ENCODE measurements around a stretch of chr2.

GRCh38 chr2:176781578-176782046, 431.0 kb upstream of the HNRNPA3 start:
- PRO-cap: no peak
- RAMPAGE, long total RNA, 5 experiments: no peak in any of the 5 experiments
- RRBS: no CpG with 5 or more reads among the region's 3 CpGs

DNA sequence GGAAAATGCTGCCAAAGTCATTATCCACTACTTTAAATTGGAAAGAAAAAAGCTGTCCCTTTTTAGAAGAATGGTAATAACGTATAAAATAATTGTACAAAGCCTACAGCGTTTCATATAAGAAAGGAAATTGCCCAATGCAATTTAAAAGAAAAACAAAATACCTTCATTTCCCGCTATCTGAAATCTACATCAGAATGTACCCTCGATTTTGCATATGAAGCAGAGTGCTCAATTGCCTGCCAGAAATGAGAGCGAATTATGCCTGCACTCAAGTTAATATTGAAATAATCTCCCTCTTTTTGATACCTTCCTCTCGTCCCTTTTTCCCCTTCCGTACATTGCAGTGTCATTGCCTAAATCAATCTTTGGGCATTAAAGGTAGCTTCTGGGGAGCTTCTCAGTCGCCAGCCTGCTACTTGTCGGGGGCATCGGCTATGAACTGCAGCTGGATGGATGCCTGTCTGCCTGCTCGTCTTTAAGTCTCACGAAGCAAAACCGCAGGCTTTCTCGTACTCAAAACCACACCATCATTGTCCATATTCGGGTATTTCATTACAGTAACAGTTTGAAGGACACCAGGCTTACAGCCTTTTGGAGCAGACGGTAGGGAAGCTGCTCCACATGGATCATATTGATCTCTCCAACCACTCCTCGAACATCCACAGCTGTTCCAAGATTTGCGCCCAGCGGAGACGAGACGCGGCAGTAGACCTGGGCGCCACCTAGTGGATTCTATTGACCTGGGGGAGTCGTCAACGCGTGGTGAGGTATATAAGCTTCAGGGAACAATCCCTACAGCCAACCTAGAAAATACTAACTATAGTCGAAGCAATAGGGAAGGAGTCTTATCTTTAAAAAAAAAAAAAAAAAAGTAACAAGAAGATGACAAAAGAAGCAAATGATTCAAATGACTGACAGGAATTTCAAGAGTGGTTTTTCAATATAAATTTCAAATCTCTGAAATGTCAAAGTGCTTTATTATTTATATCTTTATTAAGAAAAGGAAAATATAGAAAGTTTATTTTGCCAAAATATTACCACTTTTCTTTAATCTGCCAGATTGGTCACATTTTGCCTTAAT, 63.9 kb upstream of the HNRNPA3 start:
- PRO-cap: no peak
- RAMPAGE, long total RNA, 5 experiments: no peak in any of the 5 experiments
- RRBS: no CpG with 5 or more reads among the region's 27 CpGs

- PRO-cap: no peak
- RAMPAGE, long total RNA, 5 experiments: start-site peak on the minus strand in 1 of 5 experiments, at chr2:177255544-177255813 at its widest, 5 to 6 reads per replicate
- RRBS: no CpG with 5 or more reads among the region's 8 CpGs
These were observed 9.2 kb downstream of the NFE2L2 start for GRCh38 chr2:177254937-177256113.

GRCh38 chr2:177313271-177313774, 48.8 kb upstream of the NFE2L2 start:
- PRO-cap: no peak
- RAMPAGE, long total RNA, 5 experiments: start-site peak on the minus strand in 1 of 5 experiments, at chr2:177313445-177313502 at its widest, 13 reads per replicate
- RRBS: no CpG with 5 or more reads among the region's 1 CpG

GRCh38 chr2:177323064-177323399, 58.5 kb upstream of the NFE2L2 start:
- PRO-cap: no peak
- RAMPAGE, long total RNA, 5 experiments: no peak in any of the 5 experiments
- RRBS: no CpG with 5 or more reads among the region's 3 CpGs

DNA sequence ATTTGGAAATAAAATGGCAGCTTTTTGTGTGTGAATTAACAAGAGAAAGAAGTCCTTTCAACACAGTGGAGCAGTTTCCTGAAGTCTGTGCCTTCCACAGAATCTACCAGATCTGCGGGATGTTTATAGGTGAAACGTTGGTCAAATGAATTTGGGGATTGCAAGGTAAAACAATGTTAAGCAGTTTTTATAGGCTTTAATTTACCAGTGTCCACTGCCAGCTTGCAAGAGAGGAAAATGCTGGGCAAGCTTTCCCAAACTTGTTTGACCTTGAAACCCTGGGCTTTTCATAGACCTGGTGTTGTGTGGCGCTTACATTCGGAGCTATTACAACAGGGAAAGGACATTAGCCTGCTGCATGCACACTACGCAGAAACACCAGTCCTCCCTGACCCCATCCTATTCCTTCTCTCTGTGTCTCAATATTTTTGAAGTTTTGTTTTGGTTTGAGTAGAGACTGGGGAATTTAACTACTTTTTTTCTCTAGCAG, 59.6 kb upstream of the AGPS start:
- PRO-cap: no peak
- RAMPAGE, long total RNA, 5 experiments: no peak in any of the 5 experiments
- RRBS: no CpG with 5 or more reads among the region's 5 CpGs

GRCh38 chr2:178125423-178126279, 13.4 kb downstream of the RBM45 start:
- PRO-cap: no peak
- RAMPAGE, long total RNA, 5 experiments: no peak in any of the 5 experiments
- RRBS: no CpG with 5 or more reads among the region's 6 CpGs

DNA sequence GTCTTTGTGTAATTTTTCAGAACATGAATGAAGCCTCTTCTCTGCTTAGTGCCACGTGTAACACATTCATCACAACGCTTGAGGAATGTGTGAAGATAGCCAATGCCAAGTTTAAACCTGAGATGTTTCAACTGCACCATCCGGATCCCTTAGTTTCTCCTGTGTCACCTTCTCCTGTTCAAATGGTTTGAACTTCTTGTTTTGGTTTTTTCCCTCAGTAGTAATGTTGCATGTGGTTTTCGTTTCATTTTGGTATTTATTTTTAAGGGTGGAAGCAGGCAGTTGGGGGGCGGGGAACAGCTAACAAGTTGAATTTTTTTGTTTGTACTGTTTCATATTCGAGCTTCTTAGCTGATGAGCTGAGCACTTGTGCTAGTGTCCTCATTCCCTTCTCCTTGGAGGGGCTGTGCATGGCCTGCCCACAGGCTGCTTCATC, 15.2 kb downstream of the PLEKHA3 start:
- PRO-cap: no peak
- RAMPAGE, long total RNA, 5 experiments: start-site peak on the plus strand in 1 of 5 experiments, centred at position 219 of the sequence, 10 reads per replicate
- RRBS: no CpG with 5 or more reads among the region's 6 CpGs

DNA sequence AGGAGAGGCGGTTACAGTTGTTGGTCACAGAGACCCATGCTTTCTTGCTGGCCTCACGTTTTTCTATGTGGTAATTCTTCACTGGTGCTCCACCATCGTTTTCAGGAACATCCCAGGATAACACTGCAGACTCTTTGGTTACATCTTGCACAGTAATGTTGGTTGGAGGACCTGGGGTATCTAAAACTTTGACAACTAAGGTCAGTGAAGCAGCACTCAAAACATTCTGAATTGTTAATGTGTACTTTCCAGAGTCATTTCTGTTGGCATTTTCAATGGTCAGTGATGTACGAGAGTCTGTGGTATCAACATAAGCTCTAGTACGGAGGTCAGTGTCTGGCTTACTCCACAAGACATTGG, 79.1 kb downstream of the PLEKHA3 start:
- PRO-cap: no peak
- RAMPAGE, long total RNA, 5 experiments: no peak in any of the 5 experiments
- RRBS: no CpG with 5 or more reads among the region's 5 CpGs

DNA sequence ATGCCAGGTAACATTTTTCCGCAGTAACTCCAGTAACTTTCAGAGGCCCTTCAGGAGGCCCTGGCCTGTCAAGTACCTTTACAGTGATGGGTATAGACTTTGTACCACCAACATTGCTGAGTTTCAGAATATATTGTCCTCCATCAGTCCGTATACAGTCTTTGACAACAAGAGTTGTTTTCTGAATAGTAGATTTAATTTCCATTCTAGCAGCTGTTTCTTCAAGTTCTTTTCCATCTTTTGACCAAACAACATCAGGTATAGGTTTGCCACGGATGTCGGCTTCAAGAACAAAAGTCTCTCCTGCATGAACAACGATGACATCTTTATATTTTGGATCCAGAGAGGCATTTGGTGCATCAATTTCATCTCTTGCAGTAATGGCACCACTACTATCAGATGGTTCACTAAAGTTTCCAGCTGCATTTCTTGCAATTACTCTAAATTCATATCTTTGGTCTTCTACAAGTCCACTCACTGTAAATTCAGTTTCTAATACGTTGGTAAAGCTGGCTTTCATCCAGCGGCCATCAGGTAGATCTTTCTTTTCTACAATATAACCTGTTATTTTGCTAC, 83.8 kb downstream of the PLEKHA3 start:
- PRO-cap: no peak
- RAMPAGE, long total RNA, 5 experiments: no peak in any of the 5 experiments
- RRBS: no CpG with 5 or more reads among the region's 7 CpGs

- PRO-cap: no peak
- RAMPAGE, long total RNA, 5 experiments: no peak in any of the 5 experiments
- RRBS: no CpG with 5 or more reads among the region's 6 CpGs
These were observed 106.3 kb downstream of the PLEKHA3 start for GRCh38 chr2:178586351-178587078.

DNA sequence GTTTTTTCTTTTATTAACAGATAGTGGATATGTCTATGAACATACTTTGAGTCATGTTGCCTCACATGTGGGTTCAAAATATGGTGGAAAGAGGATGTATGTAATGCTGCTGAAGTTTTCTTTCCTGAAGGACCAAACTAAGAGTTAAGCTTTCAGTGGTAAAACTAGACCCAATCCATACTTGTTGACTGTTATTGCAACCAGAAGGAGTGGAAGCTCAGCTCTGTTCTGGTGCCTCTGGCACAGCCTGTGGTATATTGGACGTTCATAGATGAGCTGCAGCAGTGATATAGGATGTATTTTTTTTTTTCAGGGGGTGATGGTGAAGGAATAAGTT, 125.8 kb downstream of the PLEKHA3 start:
- PRO-cap: no peak
- RAMPAGE, long total RNA, 5 experiments: start-site peak on the plus strand in 2 of 5 experiments, centred at positions 80 to 112 of the sequence, 5 to 19 reads per replicate
- RRBS: no CpG with 5 or more reads among the region's 1 CpG

DNA sequence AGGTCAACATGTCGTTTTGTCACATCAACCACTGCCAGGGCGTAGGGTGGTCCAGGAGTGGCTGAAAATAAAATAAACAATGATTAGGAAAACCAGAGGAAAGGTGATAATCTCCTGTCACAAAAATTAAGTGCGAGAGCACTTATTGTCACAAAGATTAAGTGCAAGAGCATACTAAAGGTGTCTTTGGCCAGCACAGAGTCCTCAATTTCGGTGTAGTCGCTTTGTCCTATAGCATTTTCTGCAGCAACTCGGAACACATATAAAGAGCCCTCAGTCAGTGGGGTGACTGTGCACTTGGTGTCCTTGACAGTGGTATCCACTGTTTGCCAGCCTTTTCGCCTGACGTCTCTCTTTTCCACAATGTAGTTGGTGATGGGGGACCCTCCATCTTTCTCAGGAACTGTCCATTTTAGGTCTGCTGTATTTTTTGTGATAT, 131.9 kb downstream of the PLEKHA3 start:
- PRO-cap: no peak
- RAMPAGE, long total RNA, 5 experiments: start-site peak on the plus strand in 1 of 5 experiments, centred at position 174 of the sequence, 17 reads per replicate
- RRBS: no CpG with 5 or more reads among the region's 8 CpGs

DNA sequence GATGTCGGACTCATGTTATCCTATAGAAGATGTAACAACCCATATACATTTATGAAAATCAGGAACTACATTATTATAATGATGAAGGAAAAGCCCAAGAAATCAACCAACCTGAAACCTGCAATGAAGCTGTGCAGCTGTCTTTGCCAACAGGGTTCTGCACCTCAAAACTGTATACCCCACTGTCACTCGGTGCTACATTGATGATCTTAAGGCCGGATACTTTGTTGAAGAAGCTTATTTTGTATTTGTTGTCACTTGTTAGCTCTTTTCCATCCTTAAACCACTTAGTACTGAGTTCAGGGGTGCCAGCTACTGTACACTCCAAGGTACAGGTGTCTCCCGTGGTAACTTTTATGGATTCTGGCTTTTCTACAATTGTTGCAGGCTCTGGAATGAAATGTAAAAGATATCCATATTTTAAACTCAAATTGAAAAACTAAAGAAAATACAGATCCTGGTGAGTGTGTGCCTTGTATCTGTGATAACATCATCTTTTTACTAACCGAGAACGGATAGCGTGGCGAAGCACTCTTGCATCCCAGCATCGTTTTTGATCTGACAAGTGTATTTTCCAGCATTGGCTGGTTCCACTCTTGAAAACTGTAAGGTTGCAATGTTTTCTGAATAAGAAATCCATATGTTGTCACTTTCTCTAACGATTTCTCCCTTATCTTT, 93.3 kb downstream of the TTN start:
- PRO-cap: no peak
- RAMPAGE, long total RNA, 5 experiments: start-site peak on the minus strand in 1 of 5 experiments, centred at position 505 of the sequence, 7 reads per replicate
- RRBS: no CpG with 5 or more reads among the region's 10 CpGs

DNA sequence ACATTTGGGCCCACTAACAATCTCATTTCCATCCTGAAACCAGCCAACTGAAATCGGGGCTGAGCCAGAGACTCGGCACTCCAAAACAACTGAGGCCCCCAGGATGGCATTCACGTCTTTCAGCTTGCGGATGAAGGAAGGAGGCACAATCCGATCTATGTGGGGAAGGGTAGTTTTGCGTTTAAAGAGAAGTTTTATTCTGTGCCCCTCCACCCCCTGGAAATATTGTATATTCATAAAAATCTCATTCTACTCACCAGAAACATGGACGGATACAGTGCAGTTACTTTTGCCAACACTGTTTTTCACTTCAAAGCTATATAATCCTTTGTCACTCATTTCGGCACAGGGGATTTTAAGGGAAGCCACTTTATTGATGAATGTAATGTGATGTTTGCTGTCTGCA, 87.9 kb downstream of the TTN start:
- PRO-cap: no peak
- RAMPAGE, long total RNA, 5 experiments: no peak in any of the 5 experiments
- RRBS: no CpG with 5 or more reads among the region's 8 CpGs

- PRO-cap: no peak
- RAMPAGE, long total RNA, 5 experiments: no peak in any of the 5 experiments
- RRBS: no CpG with 5 or more reads among the region's 5 CpGs
These were observed 77.4 kb downstream of the TTN start for GRCh38 chr2:178729891-178730230.

DNA sequence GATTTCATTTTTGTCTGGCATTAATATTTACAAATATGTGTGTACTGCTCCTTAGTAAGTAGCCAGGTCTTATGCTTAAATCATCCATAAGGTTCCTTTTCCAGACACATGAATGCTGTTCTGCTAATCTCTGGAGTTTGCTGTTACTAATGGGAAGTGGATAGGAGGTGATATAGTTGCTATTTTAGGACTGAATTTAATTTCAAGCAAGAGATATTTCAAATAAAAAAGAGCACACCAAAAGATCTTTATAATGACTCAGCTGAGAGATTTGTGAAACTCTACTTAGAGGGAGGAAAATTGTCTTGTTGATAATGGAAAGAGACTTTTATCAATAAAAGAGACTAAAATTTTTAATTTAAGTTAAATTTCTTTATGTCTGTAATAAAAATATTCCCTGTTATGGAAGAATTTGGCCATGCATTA, 880 bp upstream of the TTN start:
- PRO-cap: no peak
- RAMPAGE, long total RNA, 5 experiments: no peak in any of the 5 experiments

DNA sequence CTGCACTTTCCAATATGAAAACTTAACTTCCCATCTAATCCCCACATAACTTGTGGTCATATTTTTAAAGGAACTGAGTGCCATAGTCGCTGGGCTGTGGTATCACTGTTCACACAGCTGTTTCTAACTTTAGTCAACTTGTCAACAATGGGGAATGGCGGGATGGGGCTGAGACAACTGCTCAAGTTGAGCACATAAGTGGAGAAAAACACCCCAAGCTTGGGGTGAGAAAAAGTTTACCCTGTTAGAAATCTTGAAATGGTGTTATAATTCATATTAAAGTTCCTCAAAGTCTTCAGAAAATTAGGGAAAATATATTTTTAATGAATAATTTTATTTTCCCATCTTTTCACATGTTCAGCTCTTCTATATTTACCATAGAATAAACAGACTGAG, 52.1 kb upstream of the TTN start:
- PRO-cap: no peak
- RAMPAGE, long total RNA, 5 experiments: no peak in any of the 5 experiments
- RRBS: no CpG with 5 or more reads among the region's 2 CpGs

DNA sequence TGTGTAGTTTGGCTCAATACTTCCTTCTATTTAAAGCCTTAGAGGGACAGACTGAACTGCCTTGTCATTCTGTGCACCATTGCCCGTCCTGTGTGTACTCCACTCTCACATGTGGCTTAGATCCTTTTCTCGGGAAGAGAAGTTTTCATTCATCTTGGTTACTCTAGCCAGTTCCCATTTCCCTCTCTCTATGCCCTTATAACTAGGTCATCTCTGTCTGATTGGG, 84.9 kb upstream of the TTN start:
- PRO-cap: no peak
- RAMPAGE, long total RNA, 5 experiments: no peak in any of the 5 experiments
- RRBS: no CpG with 5 or more reads among the region's 2 CpGs

DNA sequence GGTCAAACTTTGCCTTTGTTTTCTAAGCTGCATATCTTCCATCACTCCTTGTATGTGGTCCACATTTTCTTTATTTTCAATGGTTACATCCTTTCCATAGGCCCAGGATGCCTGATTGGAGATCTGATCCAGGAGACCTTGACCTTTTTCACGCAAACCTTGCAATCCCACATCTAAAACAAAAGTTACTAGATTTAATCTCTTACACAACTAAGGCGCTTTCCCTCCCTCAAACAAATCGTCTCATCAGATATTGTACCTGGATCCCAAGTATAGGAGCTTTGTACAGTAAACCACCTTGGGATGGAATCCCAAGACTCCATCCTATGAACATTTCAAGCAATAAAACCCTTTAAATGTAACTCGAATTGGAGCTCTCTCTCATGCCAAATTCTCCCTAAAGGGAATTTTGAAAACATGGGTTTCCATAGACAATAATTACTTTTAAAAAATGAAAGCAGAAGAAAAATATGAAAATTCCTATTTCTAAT, 71.9 kb upstream of the CCDC141 start:
- PRO-cap: no peak
- RAMPAGE, long total RNA, 5 experiments: start-site peak on the minus strand in 4 of 5 experiments, centred at positions 110 to 290 of the sequence, 15 to 44 reads per replicate
- RRBS: no CpG with 5 or more reads among the region's 4 CpGs